GM12878 (cell line): Measurements from ENCODE around the gene CLTCL1.

DNA sequence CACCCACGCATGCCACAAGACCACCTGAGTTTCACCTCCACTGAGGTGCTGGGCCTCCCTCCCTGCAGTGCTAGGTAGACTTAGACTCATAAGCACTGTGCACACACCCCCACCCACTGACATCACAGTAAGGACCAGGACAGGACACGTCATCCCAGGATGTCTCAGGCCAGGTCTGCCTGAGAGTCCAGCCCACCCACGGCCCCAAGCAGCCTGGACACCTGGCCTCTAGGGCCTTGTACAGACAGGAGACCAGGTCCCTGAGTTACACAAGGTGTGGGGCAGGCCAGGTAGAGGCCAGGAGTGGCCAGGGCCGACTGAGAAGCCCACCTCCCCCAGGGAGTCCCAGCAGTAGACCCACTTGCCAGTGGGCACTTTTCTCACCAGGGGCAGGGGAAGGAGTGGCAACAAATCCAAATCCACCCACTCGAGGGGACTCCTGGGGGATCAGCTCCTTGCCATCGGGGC lies 6.6 kb downstream of the ESS2 start:
- RAMPAGE, long total RNA, result no peak
- RRBS, 2 experiments, result no CpG with 5 or more reads among the region's 6 CpGs
CAGE:
- cytosol, long polyA minus RNA, result no peak
- cytosol, long polyA plus RNA, result no peak
- long polyA plus RNA, result no peak
- nucleolus, long total RNA, result no peak
- nucleus, long polyA plus RNA, result no peak
- nucleus, long total RNA, result no peak

- RAMPAGE, long total RNA, result no peak
- RRBS, 2 experiments, result 9 to 11% methylated on average over 30 to 33 of the region's 53 CpGs
CAGE:
- cytosol, long polyA minus RNA, result no peak
- cytosol, long polyA plus RNA, result no peak
- long polyA plus RNA, result no peak
- nucleolus, long total RNA, result no peak
- nucleus, long polyA plus RNA, result no peak
- nucleus, long total RNA, result no peak
Measured at GRCh38 chr22:19169134-19169897, 9.2 kb downstream of the SLC25A1 start.

DNA sequence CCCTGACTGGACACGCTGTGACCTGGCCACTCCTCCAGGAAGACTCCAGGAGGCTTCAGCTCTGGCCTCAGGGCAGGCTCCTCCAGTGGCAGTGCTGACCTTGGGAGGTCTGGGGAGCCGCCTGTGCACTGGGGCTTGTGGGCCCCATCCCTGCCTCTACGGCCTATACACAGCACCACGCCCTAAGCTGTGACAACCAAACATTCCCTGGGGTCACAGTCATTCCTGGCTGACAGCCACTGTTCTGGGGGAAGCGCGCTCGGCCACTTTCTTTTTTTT lies 6.5 kb upstream of the SLC25A1 start:
- RAMPAGE, long total RNA, result no peak
- RRBS, 2 experiments, result no CpG with 5 or more reads among the region's 7 CpGs
CAGE:
- cytosol, long polyA minus RNA, result no peak
- cytosol, long polyA plus RNA, result no peak
- long polyA plus RNA, result no peak
- nucleolus, long total RNA, result no peak
- nucleus, long polyA plus RNA, result no peak
- nucleus, long total RNA, result no peak

- RAMPAGE, long total RNA, result no peak
- RRBS, 2 experiments, result under 1 to 3% methylated on average over 13 of the region's 32 CpGs
CAGE:
- cytosol, long polyA minus RNA, result no peak
- cytosol, long polyA plus RNA, result no peak
- long polyA plus RNA, result no peak
- nucleolus, long total RNA, result no peak
- nucleus, long polyA plus RNA, result no peak
- nucleus, long total RNA, result no peak
Measured at GRCh38 chr22:19291567-19291847, at the start of gene CLTCL1. CLTCL1 (minus strand) TSS chr22:19291719.

DNA sequence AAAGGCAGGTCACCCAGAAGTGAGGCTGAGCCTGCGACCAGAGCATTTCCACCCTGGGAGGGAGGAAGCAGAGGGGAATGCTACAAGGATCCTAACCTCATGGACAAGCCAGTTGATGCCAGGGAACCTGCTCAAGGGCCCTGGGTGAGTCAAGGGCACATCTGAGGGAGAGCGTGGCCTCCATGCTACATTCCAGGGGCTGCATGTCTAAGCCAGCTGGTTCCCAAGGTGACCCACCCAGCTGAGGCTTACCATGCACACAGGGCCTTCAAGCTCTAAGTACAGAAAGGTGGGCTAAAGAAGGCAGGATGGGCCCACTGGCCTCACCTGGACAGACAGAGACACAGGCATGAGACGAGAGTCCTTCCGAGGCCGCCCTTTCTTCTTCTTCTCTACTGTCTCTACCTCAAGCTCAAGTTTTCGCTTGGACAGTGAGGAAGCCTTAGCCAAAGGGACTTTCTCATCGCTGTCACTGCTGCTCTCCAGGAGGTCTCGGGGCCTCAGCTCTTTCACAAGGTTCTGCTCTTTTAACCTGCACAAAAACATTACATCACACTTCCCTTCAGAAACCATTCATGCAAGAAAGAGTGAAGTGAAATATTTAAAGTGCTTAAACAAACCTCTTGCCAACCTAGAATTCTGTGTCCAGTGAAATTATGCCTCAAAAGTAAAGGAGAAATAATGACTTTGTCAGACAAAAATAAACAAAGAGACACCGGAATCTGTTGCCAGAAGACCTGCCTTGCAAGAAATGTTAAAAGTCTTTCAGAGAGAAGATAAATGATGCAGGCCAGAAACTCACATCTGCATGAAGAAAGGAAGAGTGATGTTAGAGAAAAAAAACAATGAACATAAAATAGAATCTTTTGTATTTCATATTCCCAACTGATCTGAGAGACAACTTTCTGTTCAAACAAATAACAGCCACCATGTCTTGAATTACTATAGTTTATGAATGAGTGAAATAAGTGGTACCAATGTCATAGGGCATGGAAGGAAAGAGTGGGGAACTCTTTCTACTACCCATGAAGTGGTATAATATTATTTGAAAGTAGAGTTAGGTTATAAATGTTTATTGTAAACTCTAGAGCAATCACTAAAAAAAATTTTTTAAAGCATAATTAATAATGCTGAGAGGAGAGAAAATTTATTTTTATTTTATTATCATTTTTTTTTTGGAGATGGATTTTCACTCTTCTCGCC lies 69.7 kb downstream of the HIRA start:
- RAMPAGE, long total RNA, result no peak
- RRBS, 2 experiments, result no CpG with 5 or more reads among the region's 10 CpGs
CAGE:
- cytosol, long polyA minus RNA, result no peak
- cytosol, long polyA plus RNA, result no peak
- long polyA plus RNA, result no peak
- nucleolus, long total RNA, result no peak
- nucleus, long polyA plus RNA, result no peak
- nucleus, long total RNA, result no peak

- RAMPAGE, long total RNA, result no peak
- RRBS, 2 experiments, result no CpG with 5 or more reads among the region's 13 CpGs
CAGE:
- cytosol, long polyA minus RNA, result no peak
- cytosol, long polyA plus RNA, result no peak
- long polyA plus RNA, result no peak
- nucleolus, long total RNA, result no peak
- nucleus, long polyA plus RNA, result no peak
- nucleus, long total RNA, result no peak
Measured at GRCh38 chr22:19430371-19430974, 1.1 kb downstream of the HIRA start.

- RAMPAGE, long total RNA, result no peak
- RRBS, 2 experiments, result no CpG with 5 or more reads among the region's 20 CpGs
CAGE:
- cytosol, long polyA minus RNA, result no peak
- cytosol, long polyA plus RNA, result no peak
- long polyA plus RNA, result no peak
- nucleolus, long total RNA, result no peak
- nucleus, long polyA plus RNA, result no peak
- nucleus, long total RNA, result no peak
Measured at GRCh38 chr22:19477985-19478746, 827 bp downstream of the UFD1 start.

DNA sequence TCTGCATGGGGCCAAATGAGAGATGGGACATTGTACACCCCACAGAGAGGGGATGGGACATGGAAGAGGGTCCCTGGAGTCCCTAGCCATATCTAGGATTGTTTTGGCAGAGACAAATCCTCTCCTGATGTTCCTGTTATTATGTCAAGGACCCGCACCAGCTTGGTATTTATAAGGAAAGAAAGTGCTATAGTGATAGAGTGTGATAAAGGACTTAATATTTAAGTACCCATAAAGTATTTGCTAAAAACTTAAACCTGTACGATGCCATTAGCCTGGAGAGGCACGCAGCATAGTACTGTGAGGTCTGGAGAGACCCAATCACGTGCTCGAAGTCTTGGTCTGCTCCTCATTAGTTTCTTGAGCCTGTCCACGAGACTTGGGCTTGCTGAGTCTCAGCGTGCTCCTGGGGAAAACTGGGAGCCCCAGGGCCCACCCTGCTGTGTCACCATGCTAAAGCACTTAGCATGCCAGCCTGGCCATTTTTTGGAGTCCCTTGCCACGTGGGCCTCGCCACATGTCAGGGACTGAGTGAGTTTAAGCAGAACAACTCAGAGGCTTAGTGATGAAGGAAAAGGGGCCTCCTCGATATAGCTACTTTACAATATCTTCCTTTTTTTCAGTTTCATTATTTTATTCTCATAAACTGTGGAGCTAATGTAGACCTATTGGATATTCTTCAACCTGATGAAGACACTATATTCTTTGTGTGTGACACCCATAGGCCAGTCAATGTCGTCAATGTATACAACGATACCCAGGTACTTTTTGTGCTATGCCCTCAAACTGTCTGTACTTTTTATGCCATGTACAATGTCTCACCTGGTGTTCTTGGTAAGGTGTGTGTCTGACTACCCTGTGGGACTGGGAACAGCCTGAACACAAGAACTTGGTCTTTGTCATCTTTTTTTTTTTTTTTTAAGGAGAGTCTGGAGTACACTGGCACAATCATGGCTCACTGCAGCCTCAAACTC lies 2.6 kb downstream of the CDC45 start:
- RAMPAGE, long total RNA, result no peak
- RRBS, 2 experiments, result no CpG with 5 or more reads among the region's 12 CpGs
CAGE:
- cytosol, long polyA minus RNA, result no peak
- cytosol, long polyA plus RNA, result no peak
- long polyA plus RNA, result no peak
- nucleolus, long total RNA, result no peak
- nucleus, long polyA plus RNA, result no peak
- nucleus, long total RNA, result no peak

DNA sequence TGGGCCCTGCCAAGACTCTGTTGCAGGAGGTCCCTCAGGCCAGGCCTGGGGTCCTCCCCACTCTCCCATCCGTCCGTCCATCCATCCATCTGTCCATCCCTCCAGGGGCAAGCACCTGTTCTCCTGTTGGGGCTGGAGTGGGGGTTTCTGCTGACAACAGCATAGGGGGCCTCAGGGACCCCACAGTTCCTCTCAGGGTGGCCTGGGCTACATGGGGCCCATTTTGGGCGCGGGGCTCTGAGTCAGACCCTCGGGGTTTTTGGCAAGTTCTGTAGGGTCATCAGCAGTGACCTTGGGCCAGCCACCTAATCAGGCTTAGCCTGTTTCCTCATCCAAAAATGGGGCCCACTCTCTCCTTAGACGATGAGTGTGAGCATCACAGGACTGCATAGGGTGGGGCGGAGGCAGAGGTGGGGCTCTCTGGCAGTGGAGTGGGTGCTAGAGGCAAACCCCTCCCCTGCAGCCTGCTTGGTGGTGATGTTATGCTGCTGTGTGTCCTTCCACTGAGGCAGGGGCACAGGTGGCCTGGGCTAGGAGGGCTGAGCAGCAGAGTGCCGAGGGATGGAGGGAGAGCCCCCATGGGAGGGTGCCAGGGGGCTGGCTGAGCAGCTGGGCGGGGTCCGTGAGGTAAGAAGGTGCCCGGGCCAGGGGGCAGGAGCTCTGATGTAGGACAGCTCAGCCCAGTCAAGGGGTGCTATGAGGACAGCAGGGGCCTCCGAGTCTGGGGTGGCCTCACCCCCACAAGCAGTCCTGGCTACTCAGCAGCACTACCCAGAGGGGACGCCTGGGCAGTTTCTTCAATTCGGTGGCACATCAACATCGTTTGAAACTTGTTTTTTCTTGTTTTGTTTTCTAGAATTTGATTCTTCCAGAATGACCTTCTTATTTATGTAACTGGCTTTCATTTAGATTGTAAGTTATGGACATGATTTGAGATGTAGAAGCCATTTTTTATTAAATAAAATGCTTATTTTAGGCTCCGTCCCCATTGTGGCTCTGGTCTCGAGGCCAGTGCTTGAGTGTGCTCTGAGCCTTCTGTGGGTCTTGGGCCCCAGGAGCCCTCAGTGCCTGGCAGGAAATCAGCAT lies 4.2 kb downstream of the CLDN5 start:
- RAMPAGE, long total RNA, result no peak
- RRBS, 2 experiments, result no CpG with 5 or more reads among the region's 17 CpGs
CAGE:
- cytosol, long polyA minus RNA, result no peak
- cytosol, long polyA plus RNA, result no peak
- long polyA plus RNA, result no peak
- nucleolus, long total RNA, result no peak
- nucleus, long polyA plus RNA, result no peak
- nucleus, long total RNA, result no peak

- RAMPAGE, long total RNA, result no peak
- RRBS, 2 experiments, result no CpG with 5 or more reads among the region's 9 CpGs
CAGE:
- cytosol, long polyA minus RNA, result no peak
- cytosol, long polyA plus RNA, result no peak
- long polyA plus RNA, result no peak
- nucleolus, long total RNA, result no peak
- nucleus, long polyA plus RNA, result no peak
- nucleus, long total RNA, result no peak
Measured at GRCh38 chr22:19521055-19521471, 3.1 kb downstream of the CLDN5 start.

GRCh38 chr22:19687884-19688424 lies 26.3 kb upstream of the SEPTIN5 start:
- RAMPAGE, long total RNA, result no peak
- RRBS, 2 experiments, result no CpG with 5 or more reads among the region's 17 CpGs
CAGE:
- cytosol, long polyA minus RNA, result no peak
- cytosol, long polyA plus RNA, result no peak
- long polyA plus RNA, result no peak
- nucleolus, long total RNA, result no peak
- nucleus, long polyA plus RNA, result no peak
- nucleus, long total RNA, result no peak

GRCh38 chr22:19717585-19718790 lies 3.7 kb downstream of the SEPTIN5 start:
- RAMPAGE, long total RNA, result no peak
- RRBS, 2 experiments, result 6% methylated on average over 36 to 67 of the region's 136 CpGs
CAGE:
- cytosol, long polyA minus RNA, result no peak
- cytosol, long polyA plus RNA, result no peak
- long polyA plus RNA, result no peak
- nucleolus, long total RNA, result no peak
- nucleus, long polyA plus RNA, result no peak
- nucleus, long total RNA, result no peak

DNA sequence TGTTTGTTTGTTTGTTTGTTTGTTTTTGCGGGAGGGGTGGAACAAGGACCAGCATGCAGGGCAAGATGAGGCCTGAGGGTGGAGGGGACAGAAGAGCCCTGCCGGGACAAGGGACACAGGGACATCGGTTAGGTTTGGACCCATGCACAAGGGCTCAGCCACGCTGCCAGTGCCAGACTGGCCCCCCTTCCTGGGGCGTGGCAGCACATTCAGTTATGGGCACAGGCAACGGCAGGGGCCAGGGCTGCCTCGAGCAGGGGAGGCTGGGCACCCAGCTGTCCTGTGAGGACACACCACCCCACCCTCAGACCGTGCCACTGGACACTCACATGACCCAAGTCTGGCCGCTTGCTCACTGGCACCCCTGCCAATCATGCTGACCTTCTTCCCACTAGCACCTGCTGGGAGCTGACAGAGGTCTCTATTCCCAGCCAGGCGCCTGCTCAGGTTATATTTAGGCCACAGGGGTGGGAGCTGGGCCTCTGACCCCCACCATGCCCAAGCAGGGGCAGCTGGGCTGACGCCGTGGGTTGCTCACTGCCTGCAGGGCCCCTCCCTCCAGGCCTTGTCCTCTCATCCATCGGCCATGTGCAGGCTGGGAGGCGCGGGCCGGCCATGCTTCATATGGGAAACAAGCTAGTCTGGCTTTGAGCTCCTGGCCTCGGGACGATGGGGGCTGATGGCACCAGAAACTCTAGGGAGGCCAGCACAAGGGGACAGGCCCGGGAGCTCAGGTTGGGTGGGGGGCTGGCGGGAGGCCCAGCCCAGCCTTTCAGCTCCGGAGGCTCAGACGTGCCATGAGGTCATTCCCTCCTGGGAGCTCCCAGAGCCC lies 15.3 kb upstream of the TBX1 start:
- RAMPAGE, long total RNA, result no peak
- RRBS, 2 experiments, result 28 to 42% methylated on average over 4 of the region's 22 CpGs
CAGE:
- cytosol, long polyA minus RNA, result no peak
- cytosol, long polyA plus RNA, result no peak
- long polyA plus RNA, result no peak
- nucleolus, long total RNA, result no peak
- nucleus, long polyA plus RNA, result no peak
- nucleus, long total RNA, result no peak

- RAMPAGE, long total RNA, result no peak
- RRBS, 2 experiments, result no CpG with 5 or more reads among the region's 16 CpGs
CAGE:
- cytosol, long polyA minus RNA, result no peak
- cytosol, long polyA plus RNA, result no peak
- long polyA plus RNA, result no peak
- nucleolus, long total RNA, result no peak
- nucleus, long polyA plus RNA, result no peak
- nucleus, long total RNA, result no peak
Measured at GRCh38 chr22:19876857-19877352, 22.2 kb upstream of the GNB1L start.

- RAMPAGE, long total RNA, result no peak
- RRBS, 2 experiments, result no CpG with 5 or more reads among the region's 11 CpGs
CAGE:
- cytosol, long polyA minus RNA, result no peak
- cytosol, long polyA plus RNA, result no peak
- long polyA plus RNA, result no peak
- nucleolus, long total RNA, result no peak
- nucleus, long polyA plus RNA, result no peak
- nucleus, long total RNA, result no peak
Measured at GRCh38 chr22:19909533-19910823, 31.6 kb upstream of the COMT start.

GRCh38 chr22:19932196-19933279 lies 9.0 kb upstream of the COMT start:
- RAMPAGE, long total RNA, result no peak
- RRBS, 2 experiments, result no CpG with 5 or more reads among the region's 13 CpGs
CAGE:
- cytosol, long polyA minus RNA, result no peak
- cytosol, long polyA plus RNA, result no peak
- long polyA plus RNA, result no peak
- nucleolus, long total RNA, result no peak
- nucleus, long polyA plus RNA, result no peak
- nucleus, long total RNA, result no peak

DNA sequence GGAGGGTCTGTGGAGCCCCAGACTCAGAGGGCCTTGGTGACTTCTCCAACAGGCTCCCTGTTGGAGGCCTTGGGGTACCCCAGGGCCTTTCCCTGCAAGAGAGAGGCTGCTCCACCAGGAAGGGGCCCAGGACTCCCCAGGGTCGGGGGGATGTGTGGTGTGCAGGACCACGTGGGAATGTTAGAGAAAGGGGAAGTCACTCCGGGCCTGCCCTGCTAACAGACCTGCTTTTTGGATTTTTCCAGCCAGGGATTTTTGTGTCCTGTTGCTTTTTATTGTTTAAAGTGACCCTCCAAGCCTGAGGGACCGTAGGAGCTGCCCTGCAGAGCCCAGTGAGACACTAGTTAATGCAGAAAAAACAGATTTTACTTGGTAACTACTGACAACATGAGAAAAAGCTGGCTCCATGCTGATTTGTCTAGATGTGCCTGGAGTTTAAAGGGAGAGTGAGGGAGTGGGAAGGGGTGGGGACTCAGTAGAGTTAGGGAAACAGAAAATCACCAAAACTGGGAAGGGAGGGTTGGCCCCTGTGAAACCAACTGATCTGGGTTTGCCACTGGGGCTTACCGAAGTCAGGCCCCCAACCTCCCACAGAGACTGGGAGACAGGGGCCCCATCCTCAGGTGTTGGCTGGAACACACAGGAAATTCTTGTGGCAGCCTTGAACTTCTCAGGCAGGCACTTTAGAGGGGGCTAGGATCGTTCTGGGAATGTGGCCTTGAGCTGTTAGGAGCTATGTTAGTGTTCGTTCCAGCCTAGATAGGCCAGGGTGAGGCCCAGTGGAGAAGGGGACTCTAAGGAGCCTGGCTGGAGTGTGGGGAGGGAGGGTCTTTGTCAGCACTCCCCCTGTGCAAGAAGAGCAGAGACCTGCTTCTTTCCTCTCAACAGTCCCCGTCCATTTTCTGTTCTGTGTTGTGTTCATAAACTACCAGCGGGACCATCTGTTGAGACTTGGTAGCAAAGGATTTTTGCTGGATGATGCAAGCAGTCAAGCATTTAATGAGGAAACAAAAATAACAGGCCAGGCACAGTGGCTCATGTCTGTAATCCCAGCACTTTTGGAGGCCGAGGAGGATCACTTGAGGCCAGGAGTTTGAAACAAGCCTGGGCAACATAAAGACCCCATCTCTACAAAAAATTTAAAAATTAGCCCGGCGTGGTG lies 1.1 kb upstream of the TXNRD2 start:
- RAMPAGE, long total RNA, result no peak
- RRBS, 2 experiments, result no CpG with 5 or more reads among the region's 12 CpGs
CAGE:
- cytosol, long polyA minus RNA, result no peak
- cytosol, long polyA plus RNA, result no peak
- long polyA plus RNA, result no peak
- nucleolus, long total RNA, result start-site peak on the plus strand centred at position 148 of the sequence, 16 bp wide, 13 reads
- nucleus, long polyA plus RNA, result no peak
- nucleus, long total RNA, result no peak

DNA sequence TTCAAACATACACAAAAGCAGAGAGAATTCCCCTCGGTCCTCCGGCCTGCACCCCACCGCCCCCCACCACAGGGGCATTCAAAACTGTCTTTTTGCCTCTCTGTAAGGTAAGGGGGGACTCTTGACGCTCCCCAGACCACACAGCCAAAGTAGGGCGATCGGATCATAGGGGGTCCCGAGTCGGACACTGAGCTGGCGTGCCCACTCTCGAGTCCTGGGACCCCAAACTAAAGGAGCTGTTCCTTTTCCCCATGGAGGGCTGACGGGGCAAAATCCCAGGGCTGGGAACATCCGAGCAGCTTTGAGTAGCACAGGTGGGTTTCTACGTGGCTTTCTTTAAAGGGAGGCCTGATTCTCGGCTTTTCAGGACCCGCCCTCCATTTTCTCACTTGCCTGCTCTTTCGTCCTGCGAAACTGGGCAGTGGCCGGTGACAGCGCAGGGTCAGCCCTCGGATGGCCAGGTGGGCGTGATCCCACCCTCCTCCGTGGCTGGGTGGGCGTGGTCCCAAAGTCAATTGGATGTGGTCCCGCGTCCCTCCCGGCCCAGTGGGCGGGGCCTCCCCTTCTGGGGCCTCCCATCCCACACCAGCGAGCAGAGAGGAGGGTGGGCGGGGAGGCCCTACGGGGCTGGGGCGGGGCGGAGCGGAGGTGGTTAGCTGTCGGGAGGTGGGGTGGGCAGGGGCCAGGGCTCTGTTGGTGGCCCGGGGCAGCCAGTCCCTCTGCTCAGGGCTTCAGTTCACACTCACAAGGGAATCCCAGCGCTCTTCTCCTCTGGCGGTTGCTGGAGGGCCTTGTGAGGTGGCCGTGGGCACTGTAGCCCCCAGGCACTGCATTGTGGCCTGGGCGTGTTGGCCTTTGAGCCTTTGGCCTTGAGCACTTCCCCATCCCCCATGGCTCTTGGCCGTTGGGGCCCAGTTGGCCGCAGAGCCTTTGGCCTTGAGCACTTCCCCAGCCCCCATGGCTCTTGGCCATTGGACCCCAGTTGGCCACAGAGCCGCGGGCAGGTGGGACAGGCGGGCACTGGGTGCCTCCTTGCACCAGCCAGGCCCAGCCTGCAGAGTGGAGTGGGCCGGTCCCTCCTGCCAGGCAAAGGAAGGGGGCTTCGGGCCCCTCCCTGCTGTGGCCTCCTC lies 17.7 kb upstream of the TXNRD2 start:
- RAMPAGE, long total RNA, result no peak
- RRBS, 2 experiments, result no CpG with 5 or more reads among the region's 46 CpGs
CAGE:
- cytosol, long polyA minus RNA, result no peak
- cytosol, long polyA plus RNA, result no peak
- long polyA plus RNA, result no peak
- nucleolus, long total RNA, result no peak
- nucleus, long polyA plus RNA, result no peak
- nucleus, long total RNA, result no peak